ENCODE results near the genes ITLN1, NECTIN4 and NR1I3.

DNA sequence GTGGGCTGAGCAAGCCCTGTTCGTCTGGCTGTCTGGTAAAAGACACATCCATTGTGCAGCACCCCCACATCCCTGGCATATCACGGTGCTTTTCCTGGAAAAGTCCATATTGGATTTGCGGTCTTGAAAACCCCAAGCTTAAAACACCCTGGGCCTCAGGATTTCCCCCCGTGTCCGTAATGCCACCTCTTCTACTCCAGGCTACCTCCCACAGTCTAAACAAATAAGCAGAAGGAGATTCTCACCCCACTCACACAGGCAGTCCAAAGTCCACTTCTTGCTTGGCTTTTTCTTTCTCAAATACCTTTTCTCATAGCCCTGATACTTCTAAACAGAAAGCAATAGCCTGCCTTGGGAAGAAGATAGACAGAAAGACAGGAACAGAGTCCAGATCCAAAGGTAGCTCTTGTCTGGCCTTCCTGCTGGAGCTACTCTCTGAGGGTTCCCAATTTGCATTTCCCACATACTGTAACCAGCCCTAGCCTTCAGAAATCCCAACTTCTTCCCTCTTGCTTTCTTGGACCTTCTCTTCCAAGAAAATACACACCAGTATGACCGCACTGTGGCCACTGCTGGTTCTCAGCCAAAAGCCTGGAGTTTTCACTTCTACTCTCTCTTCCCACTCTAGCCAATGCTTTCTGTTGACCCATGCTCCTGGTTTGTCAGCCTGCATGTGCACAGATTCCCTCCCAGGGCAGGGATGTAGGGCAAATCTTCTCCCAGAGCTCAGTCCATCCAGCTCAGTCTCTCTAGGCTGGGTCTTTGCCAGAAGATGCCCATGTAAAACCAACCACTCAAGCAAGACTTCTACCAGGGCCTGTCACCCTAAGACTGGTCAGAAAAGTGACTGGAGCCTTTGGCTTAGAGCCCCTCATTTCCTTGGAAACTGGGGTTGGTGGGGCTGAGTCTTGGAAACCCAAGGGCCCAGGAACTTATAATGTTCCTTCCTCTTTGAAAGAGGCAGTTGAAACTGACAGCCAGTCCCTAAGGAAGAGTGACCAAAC is 773 bp downstream of the SLAMF1 start:
- PRO-cap = no peak

DNA sequence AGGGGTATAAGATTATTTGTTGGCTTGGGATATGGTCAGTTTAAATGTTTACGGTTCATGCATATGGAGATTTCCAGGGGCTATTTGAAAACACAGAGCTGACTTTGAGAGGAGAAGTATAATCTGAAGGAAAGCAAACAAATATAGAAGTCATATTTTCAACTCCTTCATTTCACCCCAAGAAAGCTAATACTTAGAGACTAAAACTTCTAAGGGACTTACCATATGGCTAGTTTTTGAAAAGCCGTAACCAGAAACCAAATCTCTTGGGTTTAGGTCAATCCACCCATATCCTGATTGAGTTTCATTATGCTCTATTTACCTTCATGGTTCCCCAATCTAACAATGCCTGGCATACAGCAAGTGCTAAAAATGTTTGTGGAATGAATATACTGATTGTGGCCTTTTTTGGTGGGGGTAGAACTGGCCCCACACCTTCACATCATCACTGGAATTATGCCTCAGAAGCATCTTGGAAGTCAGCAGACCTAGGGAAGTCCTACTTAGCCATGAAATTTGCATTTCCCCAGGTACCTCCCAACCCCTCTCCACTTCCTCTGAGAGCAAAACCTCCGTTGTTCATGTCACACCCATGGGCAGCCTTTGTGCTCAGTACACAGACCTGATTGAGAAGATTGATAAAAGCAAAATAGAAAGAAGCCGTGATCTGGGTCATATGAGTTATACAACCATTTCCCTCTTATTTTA is 17.7 kb upstream of the SLAMF1 start:
- PRO-cap = no peak

DNA sequence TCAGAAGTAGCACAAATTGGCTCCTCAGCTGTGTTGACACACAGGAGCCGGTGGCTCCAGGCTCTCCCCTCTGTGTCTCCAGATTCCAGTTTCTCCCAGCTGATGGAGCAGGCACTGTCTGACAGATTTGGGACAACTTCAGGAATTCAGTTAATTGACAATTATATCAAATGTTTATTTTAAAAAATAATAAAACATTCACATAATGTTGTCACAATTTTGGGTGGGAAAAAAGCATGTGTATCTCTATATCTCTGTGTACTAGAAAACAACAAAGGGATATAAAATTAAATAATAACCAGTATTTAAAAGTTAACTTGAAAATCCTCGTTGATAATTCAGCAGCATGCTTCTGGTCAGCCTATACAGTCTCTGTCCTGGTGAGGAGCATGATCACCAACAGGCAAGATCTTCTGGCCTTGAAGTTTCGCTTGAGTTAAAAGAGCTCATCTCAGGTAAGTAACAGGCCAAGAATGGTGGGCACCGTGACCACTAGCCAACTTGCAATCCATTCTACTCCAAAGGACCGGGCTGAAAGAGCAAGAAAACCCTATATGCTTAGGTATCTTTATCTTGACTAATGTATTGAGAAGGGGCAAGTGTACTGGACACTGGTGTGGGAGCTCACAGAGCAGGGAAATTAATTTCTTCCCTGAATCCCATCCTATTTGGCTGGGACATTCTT is 31.9 kb upstream of the SLAMF1 start:
- PRO-cap = no peak

DNA sequence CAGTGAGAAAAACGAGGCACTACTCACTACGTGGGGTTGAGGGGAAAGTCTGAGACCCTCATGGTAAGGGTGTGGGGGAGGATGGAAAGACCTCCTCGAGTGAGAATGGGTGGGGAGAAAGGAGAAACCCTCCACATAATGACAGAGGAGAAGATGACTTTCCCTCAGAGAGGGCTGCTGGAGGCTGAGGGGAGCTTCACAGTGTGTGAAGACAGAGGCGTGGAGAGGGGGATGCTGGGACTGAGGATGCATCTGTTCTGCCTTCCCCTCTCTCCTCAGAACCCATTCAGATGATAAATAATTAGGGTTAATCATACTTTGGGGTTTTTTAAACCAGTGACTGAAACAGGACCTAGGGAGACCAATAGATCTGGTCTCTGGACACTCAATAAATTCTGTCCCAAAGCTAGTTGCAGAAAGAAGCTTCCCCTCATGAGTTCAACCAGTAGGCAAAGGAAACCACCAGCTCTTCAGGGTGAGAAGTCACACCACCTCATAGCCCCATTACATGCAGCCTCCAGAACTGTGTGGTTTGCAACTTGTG is 17.1 kb downstream of the SLAMF7 start:
- PRO-cap = no peak

DNA sequence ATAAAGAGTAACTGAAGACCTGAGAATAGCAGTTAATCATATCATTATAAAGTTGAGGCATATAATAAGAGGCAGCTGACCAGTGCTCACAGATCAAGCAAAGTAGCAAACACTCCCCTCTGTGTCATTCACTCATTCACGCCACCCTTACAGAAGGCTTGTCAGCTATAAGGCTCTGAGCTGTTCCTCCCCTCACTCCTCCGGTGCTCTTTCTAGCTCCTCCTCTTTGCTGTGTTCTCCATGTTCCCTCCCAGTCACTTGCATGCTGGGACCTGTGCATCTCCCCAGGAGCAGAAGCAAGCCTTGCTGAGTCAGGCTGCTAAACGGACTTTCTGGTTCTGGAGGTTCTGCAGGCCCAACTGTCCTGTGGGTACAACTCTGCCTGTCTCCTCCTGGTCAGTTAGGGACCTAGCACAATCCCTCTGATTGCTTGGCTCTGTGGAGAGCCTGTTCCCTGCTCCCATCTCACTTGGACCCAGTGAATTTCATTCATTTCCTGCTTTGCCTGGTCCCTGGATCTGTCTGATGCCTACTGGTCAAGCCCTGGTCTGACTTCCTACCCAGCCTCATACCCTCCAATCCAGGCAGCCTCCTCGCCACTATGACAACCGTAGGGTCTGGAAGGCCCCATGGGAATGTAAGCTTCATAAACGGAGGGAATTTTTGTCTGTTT is 28.2 kb upstream of the LY9 start:
- PRO-cap = no peak

GRCh38 chr1:160836933-160838088 is 25.4 kb downstream of the CD244 start:
- PRO-cap = no peak

- PRO-cap = no peak
Measured at GRCh38 chr1:160861925-160862438, 705 bp downstream of the CD244 start.

DNA sequence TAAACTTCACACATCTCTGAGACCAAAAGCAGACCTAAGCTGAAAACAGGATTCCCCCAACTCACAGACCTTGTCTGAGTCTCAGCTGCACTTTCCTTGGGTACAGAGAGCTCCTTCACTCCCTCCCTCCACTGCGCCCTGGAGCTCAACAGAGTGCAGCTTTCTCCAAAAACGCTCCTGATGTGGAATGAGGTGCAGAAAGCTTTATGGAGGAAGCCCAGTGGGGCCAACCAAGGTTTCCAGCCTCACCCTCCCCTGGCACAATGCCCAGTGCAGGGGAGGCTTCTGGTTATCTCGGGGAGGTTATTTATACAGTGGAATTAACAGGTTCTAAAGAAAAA is at the start of gene ITLN1:
TSS of gene ITLN1 (minus strand) at position 189 of the 341 bp plus-strand sequence.
- PRO-cap = no peak

DNA sequence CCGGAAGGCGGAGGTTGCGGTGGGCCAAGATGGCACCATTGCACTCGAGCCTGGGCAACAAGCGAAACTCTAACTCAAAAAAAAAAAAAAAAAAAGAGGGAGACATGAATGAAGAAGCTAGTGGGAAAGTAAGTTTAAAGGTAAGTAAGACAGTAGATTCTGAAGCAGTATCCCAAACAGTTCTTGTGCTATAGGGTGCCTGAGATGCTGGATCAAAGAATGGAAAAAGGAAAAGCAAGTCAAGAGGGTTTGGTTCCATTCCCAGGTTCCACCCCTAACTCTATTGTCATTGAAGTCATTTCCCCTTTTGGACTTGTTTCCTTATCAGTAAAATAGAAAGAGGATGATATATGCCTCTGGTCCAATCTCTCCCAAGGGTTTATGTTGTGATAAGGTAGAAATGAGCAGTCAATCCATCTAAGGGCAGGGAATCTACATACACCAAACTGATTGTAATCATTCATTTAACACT is 1.4 kb downstream of the F11R start:
- PRO-cap = no peak

- PRO-cap = no peak
Measured at GRCh38 chr1:161044365-161044882, 1.4 kb downstream of the USF1 start.

DNA sequence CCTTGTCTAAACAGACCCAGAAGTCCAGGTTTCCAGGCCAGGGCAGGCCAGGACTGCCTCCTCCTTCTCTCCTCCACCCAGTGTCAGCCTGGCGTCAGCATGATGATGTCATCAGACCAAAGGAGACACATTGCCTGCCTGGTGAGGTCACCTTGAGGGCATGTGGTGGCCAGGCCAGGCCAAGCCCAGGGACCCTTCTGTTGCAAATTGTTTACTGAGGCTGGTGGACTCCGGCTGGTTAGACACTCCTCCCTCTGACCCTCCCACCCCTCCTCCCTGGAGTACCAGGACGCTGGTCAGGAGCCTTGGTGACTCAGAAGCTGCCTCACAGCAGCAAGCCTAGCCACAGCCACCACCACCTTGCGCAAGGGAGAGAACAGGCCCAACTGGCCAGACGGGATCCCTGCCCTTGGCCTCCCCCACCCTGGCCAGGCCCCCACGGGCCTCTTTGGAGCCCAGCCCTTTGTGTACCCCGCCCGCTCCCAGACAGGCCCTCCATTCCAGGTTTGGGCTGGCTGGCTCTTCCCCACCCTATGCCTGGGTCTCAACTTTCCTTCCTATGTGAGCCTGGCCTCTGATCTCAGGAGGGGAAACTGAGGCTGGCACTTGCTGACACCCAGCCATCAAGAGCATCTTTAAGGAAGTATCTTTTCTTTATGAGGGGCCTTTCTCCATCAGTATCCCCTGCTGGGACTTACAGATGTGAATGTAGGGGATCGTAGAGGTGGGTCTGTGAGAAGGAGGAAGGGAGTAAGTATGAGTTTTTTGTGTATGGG is 5.8 kb downstream of the NECTIN4 start:
- PRO-cap = no peak

GRCh38 chr1:161088965-161090141 is at the start of gene NECTIN4:
NECTIN4 (minus strand) TSS chr1:161089558.
- PRO-cap = no peak

- PRO-cap = bidirectional peak, plus-strand start at chr1:161197405, minus-strand start at chr1:161197346
Measured at GRCh38 chr1:161196574-161197675, 1.9 kb downstream of the ADAMTS4 start.

- PRO-cap = no peak
Measured at GRCh38 chr1:161198169-161198826, 556 bp downstream of the ADAMTS4 start.

DNA sequence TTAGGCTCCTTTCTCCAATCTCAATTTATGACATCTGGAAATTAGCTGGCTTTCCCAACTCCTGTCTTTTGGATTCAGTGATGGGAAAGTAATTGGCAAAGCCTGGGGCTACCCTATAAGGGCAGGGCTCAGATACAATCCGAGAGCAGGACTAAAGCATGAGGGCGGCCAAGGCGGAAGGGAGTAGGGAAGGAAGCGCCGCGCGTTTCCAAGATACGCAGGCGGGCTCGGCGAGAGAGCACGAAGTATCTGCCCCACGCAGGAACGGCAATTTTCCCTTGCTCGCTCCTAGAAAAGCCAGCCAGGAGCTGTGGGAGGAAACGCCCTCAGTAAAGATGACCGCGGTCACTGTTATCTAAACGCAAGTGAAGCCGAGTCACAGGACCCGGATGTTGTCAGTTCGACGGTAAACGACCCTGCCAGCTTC is 299 bp upstream of the NDUFS2 start:
- PRO-cap = bidirectional peak, plus-strand start outside the sequence, minus-strand start at position 367 of the sequence

GRCh38 chr1:161217935-161219016 is 3.2 kb downstream of the FCER1G start:
- PRO-cap = no peak

DNA sequence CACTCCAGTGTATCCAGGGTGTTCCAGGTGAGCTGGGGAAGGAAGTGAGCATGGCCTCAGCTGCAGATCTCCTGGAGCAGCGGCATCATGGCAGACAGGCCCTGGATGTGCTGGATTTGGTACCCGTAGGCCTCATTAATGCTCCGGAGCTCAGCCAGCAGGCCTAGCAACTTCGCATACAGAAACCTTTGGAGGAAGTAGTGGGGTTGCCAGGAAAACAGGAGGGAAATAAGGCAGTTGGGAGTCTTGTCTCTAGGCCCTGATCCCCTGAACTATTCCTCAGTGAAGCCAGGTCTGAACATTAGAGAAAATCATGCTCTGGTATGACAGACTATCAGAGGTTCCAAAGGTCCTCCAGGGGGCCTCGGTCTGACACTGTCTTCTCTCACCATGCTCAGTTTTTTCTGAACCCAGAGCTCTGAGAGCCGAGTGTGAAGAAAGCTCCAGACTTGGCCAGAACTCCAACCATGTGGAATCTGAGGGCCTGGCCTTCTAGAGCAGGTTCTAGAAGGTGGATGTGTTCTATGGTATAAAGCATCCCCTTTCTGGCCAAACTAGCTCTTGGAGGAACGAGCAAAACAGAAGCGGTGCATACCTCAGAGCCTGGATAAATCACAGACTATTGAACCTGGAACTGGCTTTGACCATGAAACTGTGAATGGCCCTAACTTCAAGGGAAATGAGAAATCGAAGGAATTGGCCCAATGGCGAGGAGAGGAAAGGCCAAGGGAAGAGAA is 4.0 kb downstream of the TOMM40L start:
- PRO-cap = no peak

- PRO-cap = bidirectional peak, plus-strand start at chr1:161238409, minus-strand start at chr1:161238229
Measured at GRCh38 chr1:161237963-161238462, at the start of gene NR1I3. NR1I3 (minus strand) TSS chr1:161238203.

DNA sequence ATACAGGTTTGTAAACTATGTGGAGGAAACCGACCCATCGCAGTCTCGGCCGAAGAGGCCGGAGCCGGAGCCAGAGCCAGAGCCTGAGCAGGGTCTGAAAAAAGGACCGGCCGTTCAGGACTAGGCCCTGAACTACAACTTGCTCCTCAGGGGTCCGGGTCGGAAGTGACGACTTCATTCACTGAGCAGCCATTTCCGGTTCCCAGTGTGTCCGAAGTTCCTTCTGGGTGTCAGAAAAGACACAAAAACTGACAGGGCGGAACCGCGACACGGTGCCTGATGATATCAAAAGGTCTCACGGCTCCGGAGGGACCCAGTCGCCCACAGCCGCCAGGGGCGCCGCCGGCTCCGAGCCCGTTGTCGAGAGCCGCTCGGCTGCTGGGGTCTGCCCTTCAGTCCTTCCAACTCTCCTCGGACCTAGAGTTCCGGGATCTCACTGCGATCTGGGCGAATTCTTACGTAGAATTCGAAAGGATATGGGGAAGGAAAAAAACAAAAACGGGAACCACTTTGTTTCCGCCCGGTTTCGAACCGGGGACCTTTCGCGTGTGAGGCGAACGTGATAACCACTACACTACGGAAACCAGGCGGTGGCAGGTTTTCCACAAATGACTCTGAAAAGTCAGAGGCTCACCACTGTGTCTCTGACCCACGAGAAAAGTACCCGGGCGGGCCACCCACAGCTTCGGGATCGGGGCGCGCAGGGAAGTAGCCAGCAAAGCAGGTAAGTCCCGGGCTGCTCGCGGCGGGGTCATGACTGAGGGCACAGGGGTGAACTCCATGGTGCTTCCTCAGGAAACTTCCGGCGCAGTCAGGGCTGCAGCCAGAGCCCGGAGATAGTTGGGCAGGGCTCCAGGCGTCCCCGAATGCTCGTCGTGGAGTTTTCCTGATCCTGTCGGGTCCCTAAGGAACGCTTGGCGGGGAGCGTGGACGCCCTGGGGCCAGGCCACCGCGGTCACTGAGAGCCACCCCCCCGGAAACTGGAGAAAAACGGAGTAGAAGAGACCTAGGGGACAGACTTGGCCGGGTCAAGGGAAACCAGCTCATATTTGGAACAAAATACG is 31.8 kb upstream of the CFAP126 start:
- PRO-cap = bidirectional peak, plus-strand start at position 45 of the sequence, minus-strand start outside the sequence; bidirectional peak, plus-strand start at position 244 of the sequence, minus-strand start at position 167 of the sequence; bidirectional peak, plus-strand start at position 794 of the sequence, minus-strand start at position 413 of the sequence

GRCh38 chr1:161427968-161428515 is 60.4 kb upstream of the CFAP126 start:
- PRO-cap = no peak

All from ileum (tissue), 1 donor.